SUDHL5 (cell line): ENCODE data around the genes PCDHGA8, DIAPH1 and ARAP3.

DNA sequence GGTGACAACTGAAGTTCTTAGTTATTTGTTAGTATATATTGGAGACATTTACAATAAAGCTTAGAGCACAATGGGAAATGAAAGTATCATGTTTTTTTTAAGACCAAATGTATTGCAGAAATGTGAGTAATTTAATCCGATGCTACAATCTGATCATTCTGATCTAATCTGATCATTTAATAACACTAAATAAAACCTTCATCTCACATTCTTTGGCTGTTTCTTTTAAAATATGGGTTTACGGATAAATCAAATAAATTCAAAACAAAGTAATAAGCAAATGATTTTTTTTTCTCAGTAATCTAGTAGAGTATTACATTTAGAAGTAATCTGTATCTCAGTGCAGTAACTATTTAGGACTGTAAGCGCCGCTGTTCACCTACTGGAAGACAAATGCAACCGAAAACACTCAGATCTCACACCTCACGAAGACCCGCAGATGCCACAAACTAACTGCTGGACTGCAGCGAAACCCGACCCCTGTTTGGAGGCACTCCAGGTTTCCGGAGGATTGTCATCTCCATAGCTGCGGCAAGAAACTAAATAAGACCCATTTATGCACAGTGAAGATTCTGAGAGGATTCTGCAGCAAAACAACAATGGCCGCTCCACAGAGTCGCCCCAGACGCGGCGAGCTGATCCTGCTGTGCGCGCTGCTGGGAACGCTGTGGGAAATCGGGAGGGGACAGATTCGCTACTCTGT is at the start of gene PCDHGA8:
TSS of gene PCDHGA8 (plus strand) at position 419 of the 703 bp plus-strand sequence.
- PRO-cap, result no peak

- PRO-cap, result no peak
Observed at GRCh38 chr5:141494618-141495537, 6.0 kb downstream of the PCDHGC5 start.

DNA sequence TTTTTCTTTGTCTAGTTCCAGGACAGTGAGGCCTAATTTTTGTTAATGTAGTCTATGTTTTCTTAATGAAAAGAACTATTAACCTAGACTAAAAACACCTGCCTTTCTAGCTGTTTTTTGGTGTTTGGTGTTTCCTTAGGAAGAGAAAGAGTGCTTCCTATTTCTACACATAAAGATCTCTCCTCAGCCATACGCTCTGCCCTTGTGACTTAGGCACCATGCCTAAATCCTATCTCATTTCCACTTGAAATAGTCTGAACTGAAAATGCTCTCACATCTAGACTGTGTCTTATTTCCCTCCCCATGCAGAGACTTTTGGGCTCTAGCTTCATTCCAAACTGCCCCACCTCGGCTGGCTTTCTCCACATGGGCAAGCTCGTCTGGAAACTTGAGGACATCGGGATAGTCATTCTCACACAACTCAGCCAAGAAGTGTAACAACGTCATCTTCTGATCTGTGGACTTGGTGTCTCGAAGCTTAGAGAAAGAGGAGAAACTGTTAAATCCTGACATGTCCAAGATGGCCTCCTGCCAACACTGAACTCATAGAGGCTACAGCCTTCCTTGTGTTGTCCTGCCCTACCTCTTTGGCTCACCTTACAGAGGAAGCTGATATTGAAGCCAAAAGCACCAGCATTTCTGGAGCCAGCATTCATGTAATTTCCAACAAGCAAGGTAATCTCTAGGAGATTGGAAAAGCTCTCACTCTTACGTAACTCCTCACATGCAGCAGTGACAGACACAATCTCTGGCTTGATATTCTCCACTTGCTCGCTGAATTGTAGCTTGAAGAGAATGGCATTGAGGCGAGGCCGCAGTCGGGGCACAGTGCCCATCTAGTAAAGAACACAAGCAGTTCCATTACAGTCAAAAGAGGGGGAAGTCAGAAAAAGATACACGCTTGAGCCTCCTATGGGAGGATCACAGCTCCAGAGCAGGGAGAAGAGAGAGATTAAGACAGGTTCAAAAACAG is 39.5 kb downstream of the PCDHGC5 start:
- PRO-cap, result bidirectional peak, plus-strand start at position 870 of the sequence, minus-strand start at position 781 of the sequence

- PRO-cap, result no peak
Observed at GRCh38 chr5:141550543-141551134, 61.8 kb downstream of the PCDHGC5 start.

GRCh38 chr5:141564047-141564510 is 54.7 kb downstream of the DIAPH1 start:
- PRO-cap, result no peak

- PRO-cap, result no peak
Observed at GRCh38 chr5:141583453-141583694, 35.4 kb downstream of the DIAPH1 start.

GRCh38 chr5:141618856-141619542 is at the start of gene DIAPH1:
Gene DIAPH1 (minus strand): TSS chr5:141619000.
- PRO-cap, result bidirectional peak, plus-strand start at chr5:141619314, minus-strand start at chr5:141618999

GRCh38 chr5:141625520-141626304 is 6.9 kb upstream of the DIAPH1 start:
- PRO-cap, result no peak

GRCh38 chr5:141681643-141682760 is at the start of gene ARAP3:
Gene ARAP3 (minus strand): TSS chr5:141682230.
- PRO-cap, result no peak

DNA sequence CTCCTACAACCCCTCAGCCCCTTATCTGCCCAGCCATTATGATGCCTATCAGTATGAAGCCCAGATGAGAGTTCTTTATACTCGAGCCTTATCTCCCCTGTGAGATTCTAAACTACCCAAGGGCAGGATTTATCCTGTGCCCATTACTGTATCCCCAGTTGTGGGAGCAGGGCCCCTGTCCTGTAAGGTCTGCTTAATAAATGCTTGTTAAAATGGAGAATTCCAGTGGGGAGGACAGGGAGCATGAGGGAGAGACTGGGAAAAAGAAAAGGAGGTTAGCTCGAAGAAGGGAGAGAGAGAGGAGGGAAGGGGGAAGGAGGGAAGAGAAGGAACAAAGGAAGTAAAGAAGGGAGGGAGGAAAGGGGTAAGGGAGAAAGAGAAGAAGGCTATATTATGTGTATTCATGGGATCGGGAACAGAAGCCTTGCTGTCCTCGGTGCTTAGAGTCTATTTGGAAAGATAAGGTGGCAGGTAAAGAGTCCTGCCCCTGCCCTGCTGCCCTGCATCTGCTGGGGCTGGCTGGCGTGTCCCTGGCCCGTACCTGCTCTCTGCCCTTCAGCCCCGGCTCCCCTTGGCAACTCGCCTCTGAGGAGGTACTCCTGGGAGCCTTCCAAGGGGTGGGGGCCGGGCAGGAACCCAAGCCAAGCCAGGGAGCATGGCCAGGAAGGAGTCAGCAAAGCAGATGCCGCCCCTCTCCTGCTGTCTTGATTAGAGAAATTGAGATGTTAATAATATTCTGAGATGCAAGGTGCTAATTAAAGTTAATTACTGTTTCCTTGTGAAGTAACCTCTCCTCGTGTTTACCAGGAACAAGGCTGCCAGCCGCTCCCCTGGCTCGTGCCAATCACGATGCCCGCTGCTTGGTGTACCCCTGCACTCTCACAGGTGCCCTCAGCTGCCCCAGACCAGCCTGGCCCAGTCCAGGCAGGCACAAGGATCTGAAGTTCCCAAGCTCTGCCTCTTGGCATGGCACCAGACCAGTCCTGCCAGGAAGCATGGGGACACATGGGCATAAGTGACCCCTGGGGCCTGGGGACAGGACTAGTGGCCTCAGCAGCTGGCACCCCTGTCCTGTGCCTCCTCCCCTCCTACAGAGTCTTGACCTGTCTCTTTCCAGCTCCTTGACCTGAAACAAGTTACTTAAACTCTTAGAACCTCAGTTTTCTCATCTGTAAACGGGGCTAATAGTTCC is 36.7 kb downstream of the PCDH1 start:
- PRO-cap, result no peak

GRCh38 chr5:141846058-141846436 is 32.2 kb downstream of the PCDH1 start:
- PRO-cap, result no peak

DNA sequence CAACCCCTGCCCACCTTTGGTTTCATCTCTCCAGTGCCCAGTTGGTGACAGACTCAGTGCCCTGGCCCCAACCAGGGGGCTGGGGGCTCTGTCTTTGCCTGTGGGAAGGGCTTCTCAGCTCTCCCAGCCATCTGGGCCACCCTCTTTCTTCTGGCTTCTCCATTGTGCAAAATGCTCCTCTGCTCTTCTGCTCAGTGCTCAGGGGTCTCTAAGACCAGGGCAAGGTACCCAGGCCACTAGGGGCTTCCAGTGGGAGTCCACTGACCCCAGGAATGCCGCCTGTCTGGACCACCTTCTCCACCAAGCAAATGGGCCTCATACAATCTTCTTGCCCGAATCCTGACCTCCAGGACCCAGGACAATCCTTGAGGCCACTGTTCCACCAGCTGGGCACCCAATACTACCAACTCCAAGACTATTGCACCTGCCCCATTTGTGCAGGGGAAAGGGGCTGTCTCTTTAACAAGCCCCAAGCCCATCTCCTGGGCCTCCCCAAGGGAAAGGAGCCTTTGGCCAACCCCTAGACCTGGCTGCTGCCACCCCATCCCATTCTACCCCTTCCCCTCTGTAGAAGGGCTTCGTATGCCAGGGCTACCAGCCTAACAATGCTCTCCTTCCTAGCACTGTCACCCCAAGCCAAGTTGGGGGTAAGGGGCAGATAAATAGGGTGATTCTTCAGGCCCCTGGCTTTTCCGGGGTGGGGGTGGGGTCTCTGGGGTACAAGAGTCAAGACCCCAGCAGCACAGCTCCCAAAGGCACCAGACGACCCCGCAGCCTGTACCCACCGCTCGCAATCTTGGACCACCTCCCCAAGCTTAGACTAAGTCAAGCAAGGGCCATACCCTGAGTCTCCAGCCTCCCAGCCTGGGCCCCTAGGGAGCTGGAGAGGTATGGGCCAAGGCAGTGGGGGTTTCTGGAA is 26.3 kb downstream of the PCDH1 start:
- PRO-cap, result no peak

GRCh38 chr5:141864159-141864816 is 13.9 kb downstream of the PCDH1 start:
- PRO-cap, result no peak

DNA sequence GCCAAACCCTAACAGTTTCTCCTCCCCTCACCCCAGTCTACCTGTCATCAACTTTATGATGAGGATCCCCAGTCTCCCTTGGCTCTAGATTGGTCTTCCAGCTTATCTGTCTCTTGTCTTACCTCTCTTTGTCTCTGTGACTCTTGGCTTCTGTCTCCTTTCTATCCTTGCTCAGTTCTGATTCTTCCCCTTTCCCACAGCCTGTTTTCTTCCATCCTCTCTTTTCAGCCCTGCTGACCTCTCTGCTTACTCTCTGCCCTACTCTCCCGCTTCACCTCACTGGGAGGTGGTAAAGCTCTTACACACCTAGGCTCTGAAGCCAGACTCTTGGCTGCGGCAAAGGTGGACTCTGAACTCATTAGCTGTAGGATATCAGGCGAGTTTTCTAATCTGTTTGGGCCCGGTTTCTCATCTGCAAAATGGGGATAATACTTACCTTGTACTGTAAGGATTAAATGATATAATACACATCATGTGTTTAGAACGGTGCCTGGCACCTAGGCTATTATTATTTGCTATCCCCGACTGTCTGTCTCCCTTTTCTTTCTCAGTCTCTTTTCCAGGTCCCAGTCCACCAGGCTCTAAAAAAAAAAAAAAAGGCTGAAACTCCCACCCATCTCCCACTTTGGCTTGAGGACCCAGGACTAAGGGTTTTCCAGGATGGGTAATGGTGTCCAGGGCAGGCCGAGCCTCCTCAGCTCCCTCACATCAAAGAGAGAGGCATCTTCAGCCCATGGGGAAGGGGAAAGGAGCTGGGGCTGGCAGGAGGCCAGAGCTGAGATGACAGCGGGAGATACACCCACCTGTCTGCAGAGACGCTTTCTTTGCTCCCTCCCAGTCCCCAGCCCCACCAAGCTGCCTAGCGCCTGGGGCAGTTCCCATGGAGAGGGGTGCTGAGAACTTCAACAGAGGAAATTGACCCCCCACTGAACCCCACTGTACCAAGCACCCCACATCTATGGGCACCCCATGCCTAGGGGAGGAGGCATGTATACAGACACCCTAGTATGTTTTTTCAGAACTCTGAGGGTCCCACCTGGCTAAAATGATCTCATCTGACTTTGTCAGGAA is 10.8 kb downstream of the PCDH1 start:
- PRO-cap, result no peak

- PRO-cap, result no peak
Observed at GRCh38 chr5:141879955-141880333, 1.7 kb upstream of the PCDH1 start.

GRCh38 chr5:141970042-141971018 is 1.4 kb downstream of the RNF14 start:
- PRO-cap, result unidirectional peak, minus-strand start at chr5:141970484

DNA sequence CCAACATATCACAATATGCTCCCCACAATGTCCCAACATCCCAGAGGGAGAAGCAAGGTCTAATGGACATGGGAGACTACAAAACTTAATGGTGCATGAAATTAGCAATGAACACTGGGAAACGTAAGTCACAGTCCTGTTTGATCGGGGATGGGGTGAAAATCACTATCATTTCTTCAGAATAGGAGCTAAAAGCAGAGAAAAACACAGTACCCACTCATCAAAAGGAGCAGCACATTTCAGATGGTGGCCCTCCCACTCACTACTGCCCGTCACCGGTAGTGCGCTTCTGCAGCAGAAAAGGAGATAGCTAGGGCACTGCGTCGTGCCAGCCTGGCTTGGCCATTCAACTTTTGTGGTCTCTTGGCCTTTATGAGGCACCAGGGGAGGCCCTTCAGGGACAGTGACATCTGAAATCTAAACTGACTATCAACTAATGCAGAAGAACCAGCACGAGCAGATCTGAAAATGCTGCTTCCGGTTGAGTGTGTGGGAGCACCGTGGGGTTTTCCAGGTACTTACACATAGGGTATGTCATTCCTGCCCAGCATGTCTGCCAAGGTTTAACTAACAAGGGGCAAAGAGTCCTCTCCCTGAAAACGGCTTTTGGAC is 20.4 kb upstream of the NDFIP1 start:
- PRO-cap, result no peak

GRCh38 chr5:142131732-142132151 is 23.2 kb downstream of the NDFIP1 start:
- PRO-cap, result no peak

GRCh38 chr5:142143434-142144217 is 35.0 kb downstream of the NDFIP1 start:
- PRO-cap, result no peak

- PRO-cap, result no peak
Observed at GRCh38 chr5:142301513-142301751, 23.4 kb downstream of the SPRY4 start.